ENCODE results near the genes C11orf52, DLAT and PLET1.

GRCh38 chr11:111765494-111766237, 523 bp downstream of the PPP2R1B start:
- PRO-cap = no peak

- PRO-cap = no peak
Measured at GRCh38 chr11:111785705-111786617, 19.8 kb upstream of the PPP2R1B start.

- PRO-cap = no peak
Measured at GRCh38 chr11:111918307-111919260, at the start of gene C11orf52. C11orf52 (plus strand) TSS chr11:111918913.

DNA sequence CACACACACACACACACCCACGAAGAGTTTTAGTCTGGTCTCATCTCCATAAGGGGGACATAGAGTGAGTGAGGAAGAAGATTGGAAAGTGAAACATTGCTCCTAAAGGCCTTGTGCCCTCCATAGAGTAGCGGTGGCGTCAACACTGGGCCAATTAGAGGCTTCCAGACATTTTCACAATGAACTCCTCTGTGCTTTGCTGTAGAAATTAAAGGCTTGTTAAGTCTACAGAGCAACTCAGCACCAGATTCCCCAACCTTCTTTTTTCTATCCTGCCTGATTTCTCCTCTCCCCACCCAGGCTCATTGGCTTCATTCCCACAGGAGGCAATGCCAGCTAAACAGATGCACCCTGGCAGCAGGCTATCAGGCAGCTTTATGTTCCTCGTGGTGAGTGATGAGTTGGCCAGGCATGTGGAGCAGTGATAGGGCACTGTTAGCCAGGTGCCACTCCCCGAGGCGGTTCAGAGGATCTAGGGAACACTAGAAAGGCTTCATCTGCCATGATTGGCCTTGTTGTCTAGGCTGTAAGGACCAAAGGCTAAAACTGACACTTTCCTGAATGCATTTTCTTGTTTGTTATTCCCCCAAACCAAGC, 4.8 kb downstream of the DIXDC1 start:
- PRO-cap = no peak

- PRO-cap = no peak
Measured at GRCh38 chr11:112016130-112016897, 8.9 kb upstream of the DLAT start.

GRCh38 chr11:112024621-112025753, at the start of gene DLAT:
DLAT (plus strand) TSS chr11:112025408.
- PRO-cap = bidirectional peak, plus-strand start at chr11:112025367, minus-strand start at chr11:112025295

DNA sequence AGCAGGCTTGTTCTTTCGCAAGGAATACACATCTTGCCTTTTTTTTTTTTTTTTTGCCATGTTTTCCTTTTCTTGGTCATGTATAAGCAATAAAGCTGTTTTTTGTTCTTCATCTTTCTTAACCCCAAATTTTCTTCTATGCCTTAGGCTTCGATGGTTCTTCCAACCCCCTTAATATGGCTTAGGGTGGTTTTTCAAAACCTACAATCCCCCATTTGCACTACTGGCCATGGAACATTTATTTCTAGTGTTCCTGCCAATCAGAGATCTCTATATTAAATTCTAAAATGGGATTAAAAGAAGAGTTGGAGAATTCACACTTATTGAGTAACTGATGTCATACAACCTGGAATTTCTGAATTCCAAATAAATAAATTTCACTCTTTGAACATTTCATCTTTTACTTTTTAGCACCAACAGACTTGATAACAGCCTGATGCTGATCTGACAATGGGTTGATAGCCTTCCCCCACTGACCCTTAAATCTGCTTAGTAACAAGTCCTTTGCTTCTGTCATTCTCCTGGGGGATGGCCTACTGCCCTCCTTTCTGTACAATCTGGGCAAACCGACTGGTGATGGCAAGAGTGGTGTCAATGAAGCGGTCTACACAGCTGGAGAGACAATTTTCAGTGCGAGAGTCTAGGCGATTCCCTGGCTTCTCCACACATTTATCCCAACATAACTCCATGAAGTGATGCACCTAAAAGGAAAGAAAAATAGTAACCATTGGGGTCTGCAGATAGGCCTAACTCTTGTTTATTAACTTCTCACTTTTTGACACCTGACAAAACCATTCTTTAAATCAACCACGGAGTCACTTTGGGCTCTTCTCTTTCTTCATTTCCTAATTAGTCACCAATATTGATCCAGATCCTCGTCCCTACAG, 1.6 kb downstream of the TIMM8B start:
- PRO-cap = no peak

DNA sequence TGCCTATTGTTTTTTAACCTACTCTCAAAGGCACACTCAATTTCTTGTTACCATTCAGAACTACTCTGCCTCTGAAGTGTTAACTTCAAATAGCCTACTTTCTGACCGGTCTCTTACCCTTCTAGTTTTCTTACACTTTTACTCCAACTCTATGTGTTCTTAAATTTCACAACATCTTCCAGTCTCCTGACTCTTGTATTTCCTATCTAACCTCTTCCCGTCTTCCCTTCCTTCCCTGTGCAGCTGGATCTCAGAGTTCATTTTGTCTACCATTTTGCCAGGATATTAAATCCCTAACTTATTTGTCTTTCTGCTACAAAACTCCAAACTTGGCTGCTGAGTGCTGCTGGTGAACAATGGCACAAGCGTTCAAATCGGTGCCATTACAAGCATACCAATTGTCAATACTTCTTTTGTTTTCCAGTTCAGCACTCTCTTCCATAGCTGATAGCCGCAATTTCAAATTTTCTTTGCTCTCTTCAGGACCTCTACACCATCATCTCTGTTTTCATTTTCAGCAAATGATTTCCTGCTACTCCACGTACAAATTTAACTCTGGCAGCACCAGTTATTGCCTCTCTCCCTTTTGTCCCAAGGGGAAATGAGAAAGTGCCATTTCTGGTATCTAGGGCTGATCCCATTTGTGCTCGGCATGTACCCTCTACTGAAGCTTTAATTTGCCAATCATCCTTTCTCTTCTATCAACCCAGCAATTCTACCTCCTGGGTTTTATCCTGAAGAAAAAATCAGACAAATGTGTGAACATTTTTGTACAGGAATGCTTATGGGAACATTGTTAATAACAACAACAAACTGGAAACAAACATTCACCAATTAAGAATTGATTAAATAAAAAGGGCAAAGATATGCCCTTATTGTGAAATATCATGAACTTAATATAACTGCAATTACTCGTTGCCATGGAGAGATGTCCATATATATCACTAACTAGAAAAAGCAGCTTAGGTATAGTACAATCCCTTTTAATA, 13.3 kb downstream of the IL18 start:
- PRO-cap = no peak

- PRO-cap = no peak
Measured at GRCh38 chr11:112260690-112261083, at the start of gene PLET1. PLET1 (minus strand) TSS chr11:112260860.

DNA sequence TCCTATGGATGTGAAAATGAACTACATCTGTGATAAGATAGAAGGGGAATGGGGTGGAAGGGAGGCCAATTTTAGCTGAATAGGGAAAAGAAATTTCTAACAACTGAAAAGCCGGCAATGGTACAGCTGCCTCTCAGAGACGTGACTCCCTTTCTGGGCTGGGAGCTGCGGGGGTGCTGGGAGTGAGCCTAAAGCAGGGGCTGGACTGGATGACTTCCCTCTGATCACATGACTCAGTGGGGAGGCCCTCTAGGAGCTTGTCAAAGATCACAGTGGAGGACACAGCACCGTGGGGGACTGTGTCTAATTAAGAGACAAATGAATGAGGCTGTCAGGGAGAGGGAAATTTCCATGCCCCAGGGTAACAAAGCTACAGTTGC, 262.7 kb upstream of the PLET1 start:
- PRO-cap = no peak

DNA sequence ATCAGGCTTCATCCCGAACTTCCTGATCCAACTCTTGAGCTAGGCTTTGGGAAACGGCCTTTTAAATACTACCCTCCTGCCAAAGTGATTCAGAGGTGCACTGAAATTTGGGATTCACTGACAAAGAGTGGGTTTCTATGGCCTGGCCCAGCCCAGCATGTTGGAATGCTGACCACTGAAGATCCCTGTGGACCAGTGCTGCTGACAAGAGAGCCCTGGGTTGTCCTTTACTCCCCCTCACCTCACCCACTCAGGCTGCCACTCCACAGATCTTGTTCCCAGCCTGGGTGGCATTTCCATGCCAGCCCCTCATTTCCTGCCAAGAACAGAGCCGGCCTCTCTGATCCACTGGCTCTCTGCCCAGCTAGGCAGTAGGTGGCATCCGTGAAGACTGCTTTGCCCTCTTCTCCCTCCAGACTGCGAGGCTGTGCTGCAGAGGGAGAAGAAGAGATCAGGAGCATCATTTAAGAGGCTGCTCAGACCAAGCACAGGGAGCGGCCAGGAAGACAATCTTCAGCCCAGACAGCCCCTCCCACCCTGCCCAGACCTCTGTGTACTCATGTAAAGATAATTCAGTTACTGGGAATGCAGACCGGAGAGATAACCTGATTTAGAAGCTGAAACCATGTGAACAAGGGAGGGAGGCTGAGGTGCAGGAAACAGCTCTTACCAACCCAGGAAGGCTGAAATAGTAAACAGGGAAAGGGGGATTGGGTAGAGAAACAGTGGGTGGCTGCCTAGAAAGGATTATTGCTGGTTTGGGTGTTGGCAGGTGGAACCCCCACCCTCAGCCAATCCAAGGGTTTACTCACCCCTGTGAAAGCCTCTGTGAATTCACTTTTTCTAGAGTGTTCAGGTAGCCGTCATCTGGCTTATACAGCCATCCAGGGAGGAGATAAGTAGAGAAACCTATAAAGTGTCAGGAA, 126.9 kb upstream of the NCAM1 start:
- PRO-cap = no peak

- PRO-cap = unidirectional peak, plus-strand start at chr11:112962917; unidirectional peak, minus-strand start at chr11:112963400
Measured at GRCh38 chr11:112962723-112963603, 1.7 kb downstream of the NCAM1 start.

DNA sequence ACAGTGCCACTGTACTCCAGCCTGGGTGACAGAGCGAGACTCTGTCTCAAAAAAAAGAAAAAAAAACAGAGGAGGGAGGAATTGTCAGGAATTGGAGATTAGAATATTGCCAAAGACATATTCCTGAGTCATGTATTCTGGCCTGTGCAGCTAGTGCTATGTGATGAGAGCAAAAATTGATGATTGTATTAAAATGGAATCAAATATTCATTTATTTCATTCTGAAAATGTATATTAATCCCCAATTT, 148.0 kb downstream of the NCAM1 start:
- PRO-cap = unidirectional peak, plus-strand start at position 59 of the sequence

DNA sequence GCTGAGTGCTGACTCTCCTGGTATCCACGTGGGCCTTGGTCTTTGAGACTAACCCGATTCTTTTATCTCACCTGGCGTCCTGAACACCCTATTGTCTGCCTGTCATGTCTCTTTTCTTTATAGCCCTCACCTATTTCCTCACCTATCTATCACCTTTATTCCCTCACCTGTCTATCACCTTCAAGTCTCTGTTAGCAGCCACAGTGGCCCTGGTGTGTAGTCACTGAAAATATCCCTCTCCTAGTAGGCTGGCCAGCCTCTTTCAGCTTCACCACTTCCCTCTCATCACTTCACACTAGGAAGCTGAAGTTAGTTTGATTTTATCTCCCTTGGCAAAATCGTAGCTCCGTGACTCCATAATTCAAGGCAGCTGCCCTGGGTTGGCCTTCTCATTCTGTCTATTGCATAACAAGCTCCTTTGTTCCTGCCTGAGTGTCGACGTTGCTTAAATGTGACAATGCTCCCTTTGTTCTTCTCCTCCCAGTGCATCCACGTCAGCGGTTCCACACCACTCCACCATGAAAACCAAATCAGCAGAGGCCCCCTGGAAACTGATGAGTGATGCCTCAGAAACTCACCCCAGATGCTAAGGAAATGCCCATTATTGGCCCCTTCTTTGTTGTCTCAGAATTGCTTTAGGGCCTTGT, 30.7 kb upstream of the DRD2 start:
- PRO-cap = no peak

- PRO-cap = no peak
Measured at GRCh38 chr11:113876234-113876623, 857 bp upstream of the USP28 start.

DNA sequence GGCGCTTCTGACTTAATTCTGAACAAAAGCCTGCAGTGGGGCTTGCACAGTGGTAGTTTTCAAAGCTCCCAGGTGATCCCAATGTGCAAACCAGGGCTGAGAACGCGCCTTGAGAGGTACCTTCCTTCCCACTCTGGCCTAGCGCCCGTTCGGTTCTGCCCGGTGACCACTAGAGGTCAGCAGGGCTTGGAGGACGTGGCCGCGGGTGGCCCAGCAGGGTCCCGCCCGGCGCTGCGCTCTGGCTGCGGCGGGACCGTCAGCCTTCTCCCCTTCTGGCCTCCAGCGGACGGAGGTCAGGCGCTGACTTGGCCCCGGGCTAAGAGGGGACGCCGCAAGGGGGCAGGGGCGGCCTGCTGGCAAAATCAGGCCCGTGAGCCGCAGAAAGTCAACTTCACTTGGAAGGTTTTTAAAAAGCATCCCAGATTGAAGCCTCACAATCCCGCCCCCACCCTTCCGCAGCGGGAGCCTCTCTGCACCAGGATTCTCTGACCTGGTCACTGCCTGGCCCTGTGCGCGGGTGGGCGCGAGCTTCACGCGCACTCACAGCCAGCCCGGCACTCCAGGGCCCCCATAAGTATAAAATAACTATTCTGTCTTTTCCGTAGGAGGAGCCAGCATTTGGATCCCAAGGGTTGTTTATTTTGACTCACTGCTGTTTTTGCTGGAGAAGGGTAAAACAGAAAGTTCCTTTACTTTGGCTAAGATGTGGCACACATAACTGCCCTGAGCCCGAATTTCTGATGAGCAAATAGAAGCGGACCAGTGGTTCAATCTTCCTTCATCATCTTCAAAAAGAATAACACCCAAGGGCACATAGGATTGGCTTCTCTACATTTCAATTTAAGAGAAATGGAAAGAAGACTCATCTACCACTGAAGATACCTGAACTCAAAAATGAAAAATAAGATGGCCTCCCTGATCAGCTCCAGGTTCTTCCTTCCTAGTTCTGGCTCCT, 23.2 kb upstream of the ZBTB16 start:
- PRO-cap = unidirectional peak, minus-strand start at position 559 of the sequence

- PRO-cap = no peak
Measured at GRCh38 chr11:114060090-114060464, 566 bp downstream of the ZBTB16 start.

DNA sequence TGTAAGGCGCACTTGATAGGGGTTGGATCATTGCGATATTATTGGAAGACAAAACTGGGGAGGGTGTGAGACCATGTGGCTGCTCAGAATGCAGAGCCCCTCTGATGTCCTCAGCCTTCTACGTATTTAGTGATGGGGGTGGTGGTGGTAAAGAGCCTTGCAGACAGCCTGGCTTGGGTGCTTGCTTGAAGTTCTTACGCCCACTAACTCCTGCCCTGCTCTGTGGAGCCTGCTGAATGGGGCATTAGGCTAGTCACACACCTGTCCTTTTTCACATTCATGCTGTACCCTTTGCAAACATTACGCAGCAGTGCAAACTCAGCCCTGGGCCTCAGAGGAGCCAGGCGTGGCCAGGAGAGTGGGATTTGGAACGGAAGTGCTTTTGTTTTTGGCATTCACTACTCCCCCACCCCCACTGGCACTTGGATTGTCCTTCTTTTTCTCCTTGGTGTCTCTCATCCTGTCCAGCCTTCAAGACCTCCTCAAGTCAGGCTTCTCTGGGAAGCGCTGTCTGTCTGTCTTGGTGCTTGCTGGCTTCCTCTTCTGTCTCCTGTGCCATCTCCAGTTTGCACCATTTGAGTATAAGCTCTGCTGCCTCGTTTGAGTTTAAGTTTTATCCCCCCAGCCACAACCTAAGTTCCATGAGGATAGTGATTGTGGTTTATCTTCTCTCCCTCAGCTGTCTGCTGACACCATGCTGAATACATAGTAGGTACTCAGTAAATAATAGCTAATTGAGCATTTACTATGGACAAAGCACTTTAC, 26.5 kb downstream of the ZBTB16 start:
- PRO-cap = no peak

- PRO-cap = no peak
Measured at GRCh38 chr11:114157539-114158195, 98.2 kb downstream of the ZBTB16 start.

DNA sequence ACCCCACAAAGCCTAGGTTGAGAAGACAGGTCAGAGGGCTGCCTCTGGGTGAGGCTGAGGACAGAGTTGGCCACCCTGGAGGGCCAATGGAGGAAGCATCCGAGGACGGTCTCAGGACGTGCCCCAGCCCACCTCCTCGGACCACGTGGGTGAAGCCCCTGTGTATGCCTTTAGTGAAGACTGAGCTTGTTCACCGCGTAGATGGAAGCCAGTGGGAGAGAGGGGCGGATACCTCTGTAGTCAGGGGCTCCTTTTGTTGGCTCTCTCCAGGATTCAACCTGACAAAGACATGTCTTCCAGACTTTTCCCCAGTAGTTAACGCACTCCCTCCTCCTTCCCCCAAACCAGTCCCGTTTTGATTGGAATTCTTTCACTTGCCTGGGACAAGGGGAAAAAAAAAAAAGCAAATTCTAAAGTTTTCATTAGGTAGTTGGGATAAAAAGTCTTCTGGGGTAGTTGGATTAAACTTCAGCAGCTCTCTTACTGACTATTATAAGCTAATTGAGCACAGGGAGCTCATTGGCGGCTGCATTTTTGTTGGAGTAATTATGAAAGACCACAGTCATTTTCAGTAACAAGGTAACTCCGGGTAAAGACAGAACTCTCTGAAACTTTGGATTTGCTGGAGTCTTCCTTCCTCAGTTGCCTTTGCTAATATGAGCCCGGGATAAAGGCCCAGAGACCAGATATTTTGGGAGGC, 110.9 kb downstream of the ZBTB16 start:
- PRO-cap = no peak